Cardiac septum (tissue), 1 donor: Measurements from ENCODE around the genes PPM1A and PRKCH.

GRCh38 chr14:58520692-58521255 lies 93.3 kb downstream of the KIAA0586 start:
- PRO-cap: no peak

GRCh38 chr14:59447335-59448116 lies 17.7 kb downstream of the GPR135 start:
- PRO-cap: no peak

DNA sequence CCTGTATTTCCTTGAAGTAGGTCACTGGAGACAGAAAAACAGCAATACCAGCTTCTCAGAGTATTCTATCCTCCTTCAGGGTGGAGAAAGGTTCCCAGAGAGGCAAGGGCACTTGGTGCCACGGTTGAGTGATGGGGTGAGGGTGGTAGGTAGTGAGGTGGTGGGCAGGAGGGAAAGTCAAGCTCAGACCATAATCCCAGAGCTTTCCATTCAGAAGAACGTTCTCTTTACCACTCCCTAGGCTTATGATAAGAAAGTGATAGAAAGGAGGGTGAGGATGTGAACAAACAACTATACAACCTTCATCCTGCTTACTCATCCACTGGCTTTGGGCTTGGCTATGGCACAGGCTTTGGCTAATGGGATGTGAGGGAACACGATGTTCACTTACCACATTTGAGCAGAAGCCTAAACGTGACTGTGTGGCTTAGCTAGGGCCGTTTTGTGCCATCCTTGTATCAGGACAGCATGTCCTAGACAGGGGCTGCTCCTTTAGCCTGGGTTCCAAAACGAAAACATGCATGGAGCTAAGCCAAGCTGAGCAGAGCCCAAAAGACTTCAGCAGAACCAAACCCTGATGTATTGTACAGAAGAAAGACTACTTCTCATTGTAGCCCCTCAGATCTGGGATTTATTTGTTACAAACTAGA lies 118.5 kb upstream of the CCDC175 start:
- PRO-cap: no peak

DNA sequence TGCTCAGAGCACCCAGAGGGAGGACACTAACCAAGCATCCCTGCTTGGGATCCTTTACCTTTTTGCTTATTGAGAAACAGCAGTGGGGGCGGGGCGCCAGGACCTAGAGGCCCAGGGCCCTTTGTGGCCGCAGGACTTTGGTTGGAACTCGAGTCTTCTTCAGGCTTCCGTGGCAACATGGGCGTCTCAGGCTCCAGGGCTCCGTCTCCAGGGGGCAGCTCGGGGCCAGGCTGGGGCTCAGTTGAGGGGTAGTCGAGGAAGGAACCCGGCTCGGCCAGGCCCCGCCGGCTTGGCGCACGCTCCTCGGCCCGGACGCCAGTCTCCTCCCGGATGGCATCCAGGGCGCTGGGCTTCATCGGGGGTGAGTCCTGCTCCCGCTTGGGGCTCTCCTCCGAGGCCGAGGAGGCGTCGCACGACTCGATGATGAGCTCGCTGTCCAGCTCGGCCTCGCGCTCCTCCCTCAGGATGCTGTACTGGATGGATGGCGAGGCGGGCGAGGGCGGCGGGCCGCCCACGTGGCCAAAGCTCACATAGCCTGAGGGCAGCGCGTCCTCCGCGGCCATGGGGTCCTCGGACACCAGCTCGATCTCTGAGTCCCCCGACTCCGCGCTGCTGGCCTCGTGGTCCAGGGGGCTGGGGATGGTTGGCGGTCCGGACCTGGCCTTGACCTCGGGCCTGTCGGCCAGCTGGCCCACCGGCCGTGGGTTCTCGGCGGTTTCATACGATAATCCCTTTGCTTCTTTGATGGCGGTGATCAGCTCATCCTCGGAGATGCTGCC lies 143.5 kb downstream of the RTN1 start:
- PRO-cap: no peak

- PRO-cap: no peak
Observed at GRCh38 chr14:60127577-60128312, 36.0 kb downstream of the PCNX4 start.

GRCh38 chr14:60212734-60213378 lies 36.2 kb upstream of the PPM1A start:
- PRO-cap: no peak

GRCh38 chr14:60249195-60250374 lies at the start of gene PPM1A:
PPM1A (plus strand) TSS chr14:60249221.
- PRO-cap: bidirectional peak, plus-strand start at chr14:60249221, minus-strand start at chr14:60248983; unidirectional peak, minus-strand start at chr14:60249467; bidirectional peak, plus-strand start at chr14:60249967, minus-strand start at chr14:60249765

GRCh38 chr14:60304479-60304843 lies 55.4 kb downstream of the PPM1A start:
- PRO-cap: no peak

- PRO-cap: no peak
Observed at GRCh38 chr14:60637021-60637630, 12.2 kb downstream of the SIX1 start.

DNA sequence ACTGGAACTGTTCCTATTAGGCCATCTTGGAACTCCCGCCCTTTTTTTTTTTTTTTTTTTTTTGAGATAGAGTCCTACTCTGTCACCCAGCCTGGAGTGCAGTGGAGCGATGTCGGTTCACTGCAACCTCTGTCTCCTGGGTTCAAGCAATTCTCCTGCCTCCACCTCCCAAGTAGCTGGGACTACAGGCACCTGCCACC lies 117.2 kb downstream of the SLC38A6 start:
- PRO-cap: no peak

DNA sequence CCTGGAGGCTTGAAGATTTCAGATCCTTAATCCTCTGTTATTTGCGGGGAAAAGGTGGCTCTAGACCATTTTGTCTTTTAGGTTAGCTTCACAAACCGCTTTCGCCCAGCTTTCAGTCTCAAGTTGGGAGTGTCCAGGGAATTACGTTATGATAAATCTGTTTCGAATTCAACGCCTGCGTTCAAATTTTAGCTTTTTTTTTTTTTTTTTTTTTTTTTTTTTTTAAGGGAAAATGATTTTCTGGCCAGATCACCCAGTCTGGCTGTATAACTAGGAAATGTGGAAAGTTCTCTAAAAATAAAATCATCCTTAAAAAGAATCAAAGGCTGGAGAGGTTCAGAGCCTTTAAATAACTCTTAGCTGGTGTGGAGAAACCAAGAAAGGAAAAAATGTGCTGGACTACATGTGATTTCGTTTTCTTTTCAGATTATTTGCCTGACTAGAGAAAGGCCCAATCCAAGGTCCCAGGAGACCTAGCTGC lies 580 bp upstream of the TMEM30B start:
- PRO-cap: unidirectional peak, minus-strand start at position 125 of the sequence

- PRO-cap: bidirectional peak, plus-strand start at chr14:61321579, minus-strand start at chr14:61321435; bidirectional peak, plus-strand start at chr14:61321803, minus-strand start at chr14:61321646
Observed at GRCh38 chr14:61321337-61321985, at the start of gene PRKCH. PRKCH (plus strand) TSS chr14:61321579.

DNA sequence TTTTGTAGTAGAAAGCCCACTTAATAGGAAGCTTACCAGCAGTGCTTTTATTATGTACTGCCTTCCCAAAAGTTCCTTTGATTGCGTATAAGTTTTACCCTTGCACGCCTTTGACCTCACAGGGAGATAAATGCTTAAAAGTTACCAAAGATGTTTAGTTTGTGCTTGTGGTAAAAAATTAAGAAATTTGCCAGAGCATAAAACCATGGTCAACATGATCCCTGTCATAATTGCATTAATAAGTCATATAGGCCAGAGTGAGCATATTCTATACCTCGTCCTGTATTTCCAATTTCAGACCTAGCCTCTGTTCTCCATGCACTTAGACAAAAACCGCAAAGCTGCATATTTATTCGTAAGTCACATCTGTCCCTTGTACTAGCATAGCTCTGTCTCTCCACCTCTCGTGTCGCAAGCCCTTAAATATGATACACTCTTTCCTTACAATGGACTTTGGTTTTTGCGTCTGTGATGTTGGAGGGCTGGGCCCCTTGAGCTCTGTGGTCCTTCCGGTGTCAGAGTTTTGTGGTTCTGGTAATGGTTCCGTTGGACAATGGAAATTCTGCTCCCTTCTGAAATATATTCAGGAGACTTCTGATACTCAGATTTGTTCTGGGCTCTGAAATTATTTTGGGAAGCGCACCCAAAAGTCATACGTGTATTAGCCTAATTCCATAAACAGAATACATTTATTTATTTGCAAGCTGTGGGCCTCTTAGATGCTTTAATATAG lies 11.2 kb downstream of the PRKCH start:
- PRO-cap: no peak

- PRO-cap: no peak
Observed at GRCh38 chr14:61472804-61473674, 151.7 kb downstream of the PRKCH start.

DNA sequence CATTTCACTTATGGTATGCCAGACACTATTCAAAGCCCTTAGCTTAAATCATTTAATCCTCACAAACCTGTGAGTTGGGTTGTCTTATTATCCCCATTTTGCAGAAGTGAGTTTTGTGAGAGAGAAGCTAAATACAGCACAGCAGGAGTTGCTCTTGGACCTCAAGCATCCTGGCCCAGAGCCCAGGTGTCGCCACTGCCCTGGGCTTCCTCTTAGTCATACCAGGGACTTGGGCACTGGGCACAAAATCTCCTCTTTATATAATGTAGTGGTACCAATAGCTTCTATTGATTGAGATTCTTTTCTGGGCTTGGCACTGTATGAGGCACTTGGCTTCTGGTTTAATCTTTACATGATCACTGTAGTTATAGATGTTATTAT lies 156.8 kb downstream of the PRKCH start:
- PRO-cap: no peak

GRCh38 chr14:61498841-61499173 lies 177.4 kb downstream of the PRKCH start:
- PRO-cap: no peak

DNA sequence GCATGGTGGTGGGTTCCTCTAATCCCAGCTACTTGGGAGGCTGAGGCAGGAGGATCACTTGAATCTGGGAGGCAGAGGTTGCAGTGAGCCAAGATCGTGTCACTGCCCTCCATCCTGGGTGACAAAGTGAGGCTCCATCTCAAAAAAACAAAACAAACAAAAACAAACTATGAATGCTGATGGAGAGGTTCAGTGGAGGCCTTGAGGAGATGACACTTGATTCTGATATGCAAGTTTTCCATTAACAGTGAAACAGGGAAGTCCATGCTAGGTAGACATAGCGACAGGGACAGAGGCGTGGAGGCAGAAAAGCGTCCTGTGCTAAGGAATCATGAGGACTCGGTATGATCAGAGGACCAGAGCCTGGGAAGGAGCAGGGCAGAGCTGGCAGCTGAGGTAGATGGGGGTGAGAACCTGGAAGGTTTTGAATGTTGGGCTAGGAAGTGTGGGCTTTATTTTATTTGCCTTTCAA lies 185.5 kb upstream of the HIF1A start:
- PRO-cap: no peak

DNA sequence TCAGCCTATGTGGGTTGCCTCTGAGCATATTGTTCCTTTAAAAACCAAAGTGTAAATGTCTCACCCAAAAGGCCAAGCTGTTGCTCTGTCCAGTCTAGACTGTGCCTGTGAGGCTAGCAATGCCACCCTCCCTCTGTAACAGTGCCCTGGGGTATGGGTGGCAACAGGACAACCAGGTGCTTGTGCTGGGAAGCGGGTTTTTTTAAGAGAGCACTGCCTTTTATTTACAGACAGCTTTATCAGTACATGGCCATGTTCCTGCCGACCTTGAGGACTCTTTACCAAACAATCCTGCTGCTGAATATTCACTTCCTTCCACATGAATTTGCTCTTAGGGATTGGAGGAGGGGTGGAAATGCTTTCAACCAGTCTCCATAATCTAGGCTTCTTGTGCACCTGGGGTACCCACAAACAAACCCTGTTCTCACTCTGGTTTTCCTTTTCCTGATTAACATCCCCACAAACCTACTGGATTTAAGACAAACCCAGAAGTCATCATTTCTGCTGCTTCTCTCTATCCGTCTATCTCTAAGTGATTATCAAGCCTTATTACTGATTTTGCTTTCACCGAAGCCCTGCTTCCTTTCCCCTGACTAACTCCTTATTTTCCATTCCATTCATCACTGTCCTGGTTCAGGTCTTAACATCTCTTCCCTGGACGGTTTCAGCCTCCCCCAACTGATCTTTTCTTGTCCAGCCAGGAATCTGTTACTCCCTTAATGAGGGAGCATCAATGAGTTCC lies 168.2 kb upstream of the HIF1A start:
- PRO-cap: no peak

DNA sequence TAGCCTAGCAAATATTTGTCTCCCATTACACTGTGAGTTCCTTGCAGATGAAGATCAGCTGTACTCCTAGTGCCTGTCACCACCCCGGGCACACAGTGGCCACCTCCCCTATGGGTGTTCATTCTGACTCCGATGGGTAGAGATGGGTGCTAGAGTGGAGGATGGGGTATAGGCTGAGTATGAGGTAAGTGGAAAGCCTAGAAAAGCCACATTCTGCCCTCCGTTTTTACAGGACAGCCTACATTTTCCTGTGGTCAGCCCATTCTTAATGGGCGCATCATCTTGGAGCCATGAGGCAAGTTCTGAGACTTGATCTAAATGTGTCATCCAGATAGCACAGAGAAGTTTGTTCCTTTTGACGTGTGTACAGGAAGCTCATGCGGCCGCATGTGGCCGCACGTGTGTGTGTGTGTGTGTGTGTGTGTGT lies 166.7 kb upstream of the HIF1A start:
- PRO-cap: no peak

DNA sequence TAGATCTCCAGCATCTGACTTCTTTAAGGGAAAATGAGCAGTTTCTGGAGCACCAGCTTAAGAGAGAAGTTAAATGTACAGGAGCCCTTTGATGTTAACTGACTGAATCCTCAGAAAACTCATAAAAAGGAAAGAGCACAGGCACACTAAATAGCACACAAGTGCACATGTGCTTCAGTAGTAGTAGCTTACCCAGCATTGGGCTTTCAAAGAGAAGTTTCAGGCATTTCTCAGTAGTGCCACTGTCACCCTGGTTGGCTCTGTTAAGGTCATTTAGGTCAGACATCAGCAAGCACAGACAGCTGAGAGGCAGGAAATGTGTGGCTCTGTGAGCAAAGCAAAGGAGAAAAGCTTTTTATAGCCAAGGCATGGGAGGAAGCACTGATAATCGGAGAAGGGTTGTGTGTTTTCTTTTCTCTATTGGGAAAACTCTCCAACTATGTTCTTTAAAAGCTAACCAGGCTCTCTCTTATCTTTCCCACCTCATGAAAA lies 96.3 kb upstream of the HIF1A start:
- PRO-cap: no peak